Measurements from ENCODE around the gene DCAF15.

- RRBS, result no CpG with 5 or more reads among the region's 9 CpGs
Measured at GRCh38 chr19:13076266-13076702, 26.4 kb downstream of the LYL1 start.

- RRBS, result 51% methylated on average over 15 of the region's 71 CpGs
Measured at GRCh38 chr19:13097335-13098259, 5.1 kb downstream of the LYL1 start.

DNA sequence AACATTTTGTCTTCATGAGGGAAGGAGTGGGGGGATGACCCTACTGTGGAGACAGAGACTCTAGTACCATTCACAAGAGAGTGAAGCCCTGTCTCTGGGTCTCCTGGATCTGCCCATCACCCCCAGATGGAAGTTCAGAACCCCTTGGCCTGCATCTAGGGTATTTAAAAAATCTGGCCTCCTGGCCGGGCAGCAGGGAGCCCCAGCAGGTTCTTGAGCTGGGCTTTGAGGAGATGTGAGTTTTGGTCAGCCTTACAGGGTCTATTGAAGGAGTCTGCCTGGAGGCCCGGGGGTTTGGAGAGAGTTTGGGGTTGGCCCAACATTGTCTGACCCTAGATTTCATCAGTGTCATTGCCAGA, 3.2 kb downstream of the NACC1 start:
- RRBS, result 61% methylated on average over 2 of the region's 2 CpGs

- RRBS, result no CpG with 5 or more reads among the region's 10 CpGs
Measured at GRCh38 chr19:13186003-13186410, 35.8 kb downstream of the IER2 start.

GRCh38 chr19:13339899-13340395, 166.3 kb downstream of the CACNA1A start:
- RRBS, result no CpG with 5 or more reads among the region's 14 CpGs

DNA sequence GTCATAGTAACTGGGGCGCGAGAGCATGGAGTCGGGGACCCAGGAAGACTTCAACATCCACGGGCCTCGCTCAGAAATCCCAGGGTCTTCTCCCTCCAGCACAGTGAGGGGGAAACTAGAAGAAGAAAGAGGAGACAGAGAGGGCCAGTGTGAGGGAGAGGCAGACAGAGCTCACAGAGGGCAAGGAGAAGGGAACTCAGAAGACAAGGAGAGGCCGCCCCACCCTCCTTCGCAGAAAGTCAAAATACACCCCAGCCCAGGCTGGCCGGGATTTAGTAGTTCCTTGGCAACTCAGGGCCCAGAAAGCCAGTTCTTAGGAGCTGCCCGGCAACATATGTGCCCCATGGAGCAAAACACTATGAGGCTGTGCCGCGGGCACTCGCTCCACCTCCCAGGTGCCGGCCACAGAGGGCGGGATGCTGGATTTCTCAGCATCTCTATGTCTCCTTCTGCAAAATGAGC, 93.7 kb upstream of the CACNA1A start:
- RRBS, result 56% methylated on average over 6 of the region's 14 CpGs

DNA sequence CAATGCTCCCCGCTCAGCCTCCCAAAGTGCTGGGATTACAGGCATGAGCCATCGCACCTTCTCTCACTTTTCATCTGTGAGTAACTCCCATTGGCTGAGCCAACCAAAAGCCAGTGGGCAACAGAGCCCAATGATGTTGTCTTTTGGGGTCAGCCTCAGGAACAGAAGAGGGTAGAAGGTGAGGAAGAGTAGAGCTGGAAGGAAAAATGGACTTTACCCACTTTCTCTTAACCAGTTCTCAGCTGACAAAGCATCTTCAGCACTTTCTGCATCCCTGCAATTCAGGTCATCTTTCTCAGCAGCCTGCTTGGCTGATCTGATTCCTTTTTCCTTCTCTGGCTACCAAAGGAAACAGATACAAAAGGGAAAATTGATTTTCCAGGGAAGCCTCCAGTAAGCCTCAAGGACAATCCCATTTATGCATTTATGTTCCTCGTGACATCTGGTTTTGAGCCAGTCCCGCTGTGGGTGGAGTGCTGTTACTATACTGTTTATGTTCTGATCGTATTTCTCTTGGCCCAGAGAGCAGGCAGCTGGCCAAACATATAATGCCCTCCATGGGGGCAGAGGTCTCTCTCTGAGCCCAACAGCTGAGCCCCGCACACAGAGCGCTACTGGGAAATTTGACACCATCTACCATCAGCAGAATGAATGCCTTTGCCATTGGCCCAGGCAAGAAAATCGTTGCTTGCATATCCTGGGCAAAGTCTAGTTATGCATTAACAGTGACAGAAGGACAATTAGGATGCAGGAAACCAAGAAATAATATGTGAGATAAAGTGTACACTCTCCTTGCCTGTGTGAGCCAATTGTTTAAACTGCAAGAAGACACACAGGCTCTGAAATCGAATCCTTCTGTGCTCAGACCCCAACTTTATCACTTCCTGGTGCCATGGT, 114.7 kb upstream of the YJU2B start:
- RRBS, result no CpG with 5 or more reads among the region's 9 CpGs

DNA sequence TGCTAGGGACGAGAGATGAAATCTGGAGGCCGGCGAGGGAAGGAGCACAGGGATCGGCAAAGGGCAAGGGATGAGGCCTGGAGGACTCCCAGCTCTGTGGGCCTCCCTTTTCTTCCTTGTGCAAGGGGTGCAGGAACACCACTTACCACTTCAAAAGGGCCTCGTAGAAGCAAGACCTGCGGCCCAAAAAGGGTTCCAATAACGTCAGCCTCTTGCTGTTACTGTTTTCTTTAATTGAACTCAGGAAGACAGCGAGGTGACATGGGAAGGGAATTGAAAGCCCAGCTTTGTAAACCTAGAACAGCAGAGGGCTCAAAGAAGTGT, 651 bp downstream of the C19orf53 start:
- RRBS, result 2% methylated on average over 2 of the region's 8 CpGs

GRCh38 chr19:13840999-13841511, 35.9 kb upstream of the NANOS3 start:
- RRBS, result no CpG with 5 or more reads among the region's 23 CpGs

DNA sequence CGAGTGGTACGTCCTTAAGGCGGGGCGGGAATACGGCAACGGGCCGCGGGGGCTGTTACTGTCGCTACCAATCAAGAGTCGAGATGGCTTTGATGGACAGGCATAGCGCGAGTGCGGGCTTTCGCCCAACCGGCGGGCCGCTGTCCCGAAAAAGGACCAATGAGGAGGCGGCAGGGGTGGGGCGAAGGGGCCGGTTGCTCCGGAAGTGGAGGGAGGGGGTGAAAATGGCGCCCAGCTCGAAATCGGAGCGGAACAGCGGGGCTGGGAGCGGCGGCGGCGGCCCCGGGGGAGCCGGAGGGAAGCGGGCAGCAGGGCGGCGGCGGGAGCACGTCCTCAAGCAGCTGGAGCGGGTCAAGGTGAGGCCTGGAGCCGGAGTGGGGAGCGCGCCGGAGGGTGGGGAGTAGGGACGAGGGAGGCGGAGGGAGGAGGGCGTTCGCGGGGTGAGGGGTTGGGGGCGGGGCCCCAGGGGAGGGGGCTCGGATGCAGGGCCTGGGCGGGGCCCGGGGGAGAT, at the start of gene DCAF15:
Gene DCAF15 (plus strand): TSS at position 221 of the 511 bp plus-strand sequence.
- RRBS, result 2% methylated on average over 19 of the region's 52 CpGs

GRCh38 chr19:13975766-13976358, 23.6 kb downstream of the DCAF15 start:
- RRBS, result no CpG with 5 or more reads among the region's 13 CpGs

- RRBS, result no CpG with 5 or more reads among the region's 4 CpGs
Measured at GRCh38 chr19:14059505-14060024, 2.3 kb downstream of the PALM3 start.

GRCh38 chr19:14355651-14356315, 25.5 kb upstream of the ADGRE5 start:
- RRBS, result no CpG with 5 or more reads among the region's 10 CpGs

DNA sequence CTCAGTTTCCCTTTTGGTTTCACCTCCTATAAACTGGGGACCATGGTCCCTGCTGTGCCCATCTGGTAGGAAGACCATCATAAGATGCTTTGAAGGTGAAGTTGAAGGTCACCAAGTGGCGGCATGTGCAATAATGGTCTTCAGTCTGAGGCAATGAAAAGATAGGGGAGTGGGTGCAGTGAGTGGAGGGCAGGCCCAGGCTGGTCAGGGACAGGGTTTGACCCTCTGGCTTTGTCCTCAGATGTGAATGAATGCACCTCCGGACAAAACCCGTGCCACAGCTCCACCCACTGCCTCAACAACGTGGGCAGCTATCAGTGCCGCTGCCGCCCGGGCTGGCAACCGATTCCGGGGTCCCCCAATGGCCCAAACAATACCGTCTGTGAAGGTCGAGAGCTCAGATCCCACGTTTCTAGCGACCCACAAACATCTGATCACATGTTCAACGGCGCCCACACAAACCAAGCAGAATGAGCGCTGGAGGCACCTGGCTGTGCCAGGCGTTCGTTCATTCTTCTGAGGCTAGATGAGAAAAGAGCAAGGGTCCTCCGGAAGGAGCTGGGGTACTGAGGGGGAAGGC, 15.7 kb downstream of the ADGRE5 start:
- RRBS, result no CpG with 5 or more reads among the region's 19 CpGs

DNA sequence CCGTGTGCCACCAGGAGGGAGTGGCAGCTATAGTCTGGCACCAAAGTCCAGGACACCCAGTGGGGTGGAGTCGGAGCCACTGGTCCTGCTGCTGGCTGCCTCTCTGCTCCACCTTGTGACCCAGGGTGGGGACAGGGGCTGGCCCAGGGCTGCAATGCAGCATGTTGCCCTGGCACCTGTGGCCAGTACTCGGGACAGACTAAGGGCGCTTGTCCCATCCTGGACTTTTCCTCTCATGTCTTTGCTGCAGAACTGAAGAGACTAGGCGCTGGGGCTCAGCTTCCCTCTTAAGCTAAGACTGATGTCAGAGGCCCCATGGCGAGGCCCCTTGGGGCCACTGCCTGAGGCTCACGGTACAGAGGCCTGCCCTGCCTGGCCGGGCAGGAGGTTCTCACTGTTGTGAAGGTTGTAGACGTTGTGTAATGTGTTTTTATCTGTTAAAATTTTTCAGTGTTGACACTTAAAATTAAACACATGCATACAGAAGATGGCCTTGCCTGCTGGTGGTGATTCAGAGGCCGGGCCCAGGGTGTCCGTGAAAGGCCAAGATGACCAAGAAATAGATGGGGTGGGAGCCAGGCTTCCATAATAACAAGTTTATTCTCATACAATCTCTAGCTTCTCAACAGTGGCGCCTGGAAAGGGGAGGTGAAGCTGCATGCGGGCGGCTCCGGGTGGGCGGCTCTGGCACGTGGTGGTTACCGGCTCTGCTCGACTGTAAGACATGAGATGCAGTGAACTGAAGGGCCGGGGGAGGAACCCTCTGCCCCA, 10.7 kb downstream of the DDX39A start:
- RRBS, result 32% methylated on average over 1 of the region's 20 CpGs

DNA sequence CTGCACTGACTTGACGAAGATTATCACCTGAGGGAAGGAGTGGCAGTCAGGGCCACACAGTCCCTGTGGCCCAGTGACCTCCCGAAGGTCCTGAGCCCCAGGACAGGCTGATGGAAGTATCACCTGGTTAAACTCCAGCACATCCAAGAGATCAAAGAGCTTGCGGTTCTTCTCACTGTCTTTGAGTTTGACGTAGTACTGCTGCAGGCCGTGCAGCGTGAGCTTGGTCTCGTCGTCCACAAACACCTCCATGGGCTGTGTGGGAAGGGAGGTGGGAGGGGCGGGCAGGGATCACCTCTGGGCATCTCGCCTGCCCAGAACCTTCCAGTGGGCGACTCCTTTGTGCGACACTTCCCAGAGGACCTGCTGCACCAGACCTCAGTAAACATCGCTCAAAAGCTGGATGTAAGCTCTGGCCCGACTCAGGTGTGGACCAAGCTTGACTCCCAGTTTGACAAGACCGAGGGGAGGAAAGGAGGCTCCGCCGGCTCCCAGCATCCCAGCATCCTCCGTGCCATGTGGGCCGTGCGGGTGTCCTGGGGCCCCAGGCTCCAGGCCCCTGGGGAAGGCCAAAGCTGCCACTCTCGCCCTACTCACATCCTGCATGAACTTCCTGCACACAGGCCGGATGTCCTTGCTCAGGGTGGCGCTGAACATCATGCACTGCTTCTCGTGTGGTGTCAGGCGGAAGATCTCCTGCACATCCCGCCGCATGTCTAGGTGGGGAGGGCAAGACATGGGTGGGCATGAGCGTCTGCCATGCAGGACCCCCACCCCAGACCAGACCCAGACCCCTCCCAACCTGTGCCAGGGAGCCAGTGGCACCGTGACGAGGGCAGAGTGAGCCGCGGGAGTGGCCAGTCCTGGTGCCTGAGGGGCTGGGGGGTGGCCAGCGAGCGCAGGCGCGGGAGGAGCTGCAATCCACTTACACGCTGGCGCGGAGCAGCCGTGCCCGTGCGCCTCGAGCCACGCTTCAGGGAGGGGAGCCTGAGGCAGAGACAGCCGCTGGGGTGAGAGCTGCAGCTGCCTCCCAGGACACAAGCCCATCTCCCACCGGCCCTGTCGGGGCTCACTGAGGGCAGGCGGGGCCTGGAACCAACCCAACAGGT, 9.2 kb downstream of the DDX39A start:
- RRBS, result 100% methylated on average over 2 of the region's 48 CpGs

DNA sequence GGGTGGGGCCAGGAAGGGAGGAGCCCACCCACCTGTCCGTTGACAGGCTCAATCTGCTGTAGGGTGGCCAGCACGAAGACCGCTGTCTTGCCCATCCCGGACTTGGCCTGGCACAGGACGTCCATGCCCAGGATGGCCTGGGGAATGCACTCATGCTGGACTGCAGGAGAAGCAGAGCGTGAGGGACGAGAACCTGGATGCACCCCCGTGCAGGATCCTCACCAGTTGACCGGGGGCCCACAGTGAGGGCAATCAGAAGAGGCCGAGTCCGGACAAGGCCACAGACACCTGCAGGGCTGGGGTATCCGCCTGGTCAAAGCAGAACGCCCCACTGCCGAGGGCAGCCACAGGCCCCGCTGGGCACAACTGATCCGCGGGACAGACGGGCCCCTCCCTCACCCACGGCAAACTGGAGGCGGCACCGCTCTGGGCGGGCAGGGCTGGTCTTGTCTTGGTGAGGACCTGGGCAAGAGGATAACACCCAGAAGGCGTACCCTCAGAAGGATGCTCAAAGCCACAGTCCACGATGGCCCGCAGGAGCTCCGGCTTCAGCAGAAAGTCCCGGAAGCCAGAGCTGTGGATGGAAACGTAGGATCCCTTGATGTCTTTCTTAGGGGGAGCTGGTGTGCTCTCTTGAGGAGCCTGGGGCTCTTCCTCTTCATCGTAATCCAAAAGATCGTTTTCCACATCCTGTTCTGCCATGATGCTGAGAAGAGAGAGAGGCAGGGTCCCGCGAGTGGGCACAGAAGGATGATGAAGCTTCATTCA, 6.4 kb downstream of the DDX39A start:
- RRBS, result 25% methylated on average over 2 of the region's 32 CpGs

DNA sequence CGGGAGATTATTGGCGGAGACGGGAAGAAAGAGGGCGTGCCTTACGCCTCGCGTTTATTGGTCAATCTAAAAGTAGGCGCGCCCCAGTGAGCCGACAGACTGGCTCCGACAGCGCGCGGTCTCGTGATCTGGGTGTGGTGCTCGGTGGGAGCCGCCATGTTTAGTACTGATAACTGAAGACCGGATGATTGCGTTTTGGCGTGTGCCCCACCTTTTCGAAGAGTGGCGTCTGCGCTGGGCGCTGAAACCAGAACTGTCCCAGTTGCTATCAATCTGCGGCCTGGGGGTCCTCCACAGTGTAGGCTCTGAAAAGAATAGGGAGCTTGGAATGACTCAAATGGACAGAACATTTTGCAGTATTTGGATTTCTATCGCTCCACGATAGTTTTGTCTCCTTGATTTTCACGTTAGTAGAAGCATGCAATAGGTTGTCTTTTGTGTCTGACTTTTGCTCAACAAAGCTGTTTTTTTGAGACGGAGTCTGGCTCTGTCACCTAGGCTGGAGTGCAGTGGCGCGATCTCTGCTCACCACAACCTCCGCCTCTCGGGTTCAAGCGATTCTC, 393 bp upstream of the DDX39A start:
- RRBS, result no CpG with 5 or more reads among the region's 34 CpGs

- RRBS, result no CpG with 5 or more reads among the region's 30 CpGs
Measured at GRCh38 chr19:14450166-14450886, 17.2 kb downstream of the PKN1 start.

DNA sequence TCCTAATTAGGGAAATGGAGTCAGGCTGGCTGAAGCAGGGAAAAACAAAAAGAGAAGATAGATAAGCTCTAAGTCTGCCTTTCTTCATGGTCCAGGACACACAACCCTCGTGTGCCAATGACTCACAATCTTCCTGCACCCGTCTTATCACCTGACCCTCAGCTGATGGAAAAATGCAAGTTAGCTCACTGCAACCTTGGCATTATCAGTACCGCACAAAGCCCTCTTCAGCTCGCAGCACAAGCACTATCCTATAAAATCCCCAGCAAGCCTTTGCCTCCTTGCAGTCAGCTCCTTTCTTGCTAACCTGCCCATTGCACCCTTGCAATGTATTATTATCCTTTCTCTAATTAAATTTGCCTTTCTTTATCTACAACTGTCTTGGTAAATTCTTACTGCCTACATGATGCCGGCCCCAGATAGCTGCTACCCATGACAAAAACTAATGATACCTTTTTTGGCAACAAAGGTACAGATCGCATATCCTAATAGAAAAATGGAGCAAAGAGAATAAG, 4.2 kb downstream of the OR7A5 start:
- RRBS, result no CpG with 5 or more reads among the region's 6 CpGs